Thoracic aorta (tissue), 1 donor: ENCODE results near the genes EIF5A2 and TNIK.

- RAMPAGE, long total RNA: no peak
Observed at GRCh38 chr3:170884150-170884992, 14.4 kb upstream of the RPL22L1 start.

GRCh38 chr3:170908517-170909274, at the start of gene EIF5A2:
Gene EIF5A2 (minus strand): TSS chr3:170908637.
- RAMPAGE, long total RNA: start-site peak on the minus strand at chr3:170908582-170908660, 85 reads

DNA sequence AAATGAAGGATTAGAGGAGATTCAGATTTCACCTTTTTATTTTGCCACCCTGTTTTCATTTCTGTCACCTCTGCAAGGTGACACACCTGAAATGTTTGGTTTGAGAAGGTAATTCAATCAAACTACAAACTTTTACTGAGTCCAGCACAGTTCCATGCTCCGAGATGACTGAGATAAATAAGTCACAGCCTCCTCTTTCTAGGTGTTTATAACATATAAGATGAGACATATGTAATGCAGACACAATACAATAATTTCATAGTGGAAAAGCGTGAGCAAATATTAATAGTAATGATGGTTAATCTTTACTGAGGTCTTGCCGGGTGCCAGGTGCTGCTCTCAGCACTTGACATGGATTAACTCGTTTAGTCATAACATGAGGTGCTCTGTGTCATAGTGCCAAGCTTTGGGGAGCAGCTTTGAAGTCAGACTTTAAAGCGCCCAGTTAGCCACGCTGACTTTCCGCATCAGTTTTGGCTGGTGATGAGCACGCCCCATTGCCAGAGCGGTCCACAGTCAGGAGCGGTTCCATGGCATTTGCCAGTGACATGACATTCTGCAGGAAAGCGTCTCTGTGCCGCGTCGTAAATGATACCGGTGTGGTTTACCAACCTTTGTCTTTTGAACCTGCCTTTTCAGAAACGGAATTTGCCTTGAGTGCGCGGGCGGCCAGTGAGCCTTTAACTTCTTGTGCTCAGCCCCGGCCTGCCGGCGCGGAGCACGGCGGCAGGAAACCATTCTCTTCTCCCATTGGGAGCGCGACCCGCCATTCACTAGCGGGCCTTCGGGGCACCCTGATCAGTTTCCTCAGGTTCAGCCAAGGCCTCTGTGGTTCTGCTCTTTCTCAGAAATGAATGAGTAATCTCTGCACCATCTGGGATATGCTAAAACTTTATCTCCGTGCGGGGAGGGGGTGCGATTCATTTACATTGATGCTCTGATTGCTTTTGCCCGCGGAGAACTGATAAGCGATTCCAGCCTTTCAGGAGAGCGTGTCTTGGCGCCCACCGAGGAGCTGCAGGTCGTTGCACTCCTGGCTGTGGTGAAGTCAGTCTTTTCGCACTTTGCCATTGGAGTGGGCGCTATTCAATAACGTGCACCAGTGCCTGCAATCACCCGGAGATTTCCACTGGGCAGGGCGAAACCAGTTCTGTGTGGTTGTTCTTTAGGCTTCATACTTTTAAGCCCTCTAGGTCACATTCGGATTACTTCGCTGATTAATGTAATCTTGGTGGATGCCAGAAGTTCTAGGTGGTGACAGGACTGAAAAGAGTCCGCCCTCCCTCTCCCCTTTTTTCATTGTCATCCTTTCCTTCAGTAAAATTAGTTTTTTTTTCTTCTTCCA, 1.7 kb upstream of the SLC2A2 start:
- RAMPAGE, long total RNA: no peak

- RAMPAGE, long total RNA: start-site peak on the minus strand at chr3:171167122-171167187, 13 reads
Observed at GRCh38 chr3:171166966-171167356, 140.4 kb upstream of the SLC2A2 start.

DNA sequence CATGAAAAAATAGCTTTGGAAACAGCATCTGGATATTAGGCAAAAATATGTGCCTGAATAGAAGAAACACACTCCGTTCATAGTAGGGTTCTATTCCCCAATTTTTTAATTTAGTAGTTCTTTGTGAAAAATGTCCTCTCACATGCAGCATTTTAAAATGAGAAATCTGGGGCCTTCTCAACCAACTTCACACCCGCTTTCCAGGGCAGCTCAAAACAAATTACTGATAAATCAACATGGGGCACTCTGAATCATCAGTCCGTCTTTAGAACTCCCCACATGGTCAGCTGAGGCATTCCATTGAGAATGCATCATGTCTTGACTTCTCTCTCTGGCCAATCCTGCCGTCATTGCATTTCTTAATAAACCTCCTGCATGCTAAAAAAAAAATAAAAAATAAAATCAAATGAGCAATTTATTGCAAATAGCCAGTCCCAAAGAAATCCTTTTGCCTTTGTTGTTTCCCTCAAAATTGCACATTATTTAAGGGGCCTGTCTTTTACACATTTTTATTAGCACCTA, 175.9 kb downstream of the TNIK start:
- RAMPAGE, long total RNA: no peak

GRCh38 chr3:171453965-171454532, 6.2 kb downstream of the TNIK start:
- RAMPAGE, long total RNA: no peak

- RAMPAGE, long total RNA: start-site peak on the minus strand at chr3:171460047-171460208, 25 reads
Observed at GRCh38 chr3:171459918-171460654, at the start of gene TNIK. Gene TNIK (minus strand): TSS chr3:171460405.

GRCh38 chr3:171688578-171689087, 121.7 kb downstream of the PLD1 start:
- RAMPAGE, long total RNA: no peak

DNA sequence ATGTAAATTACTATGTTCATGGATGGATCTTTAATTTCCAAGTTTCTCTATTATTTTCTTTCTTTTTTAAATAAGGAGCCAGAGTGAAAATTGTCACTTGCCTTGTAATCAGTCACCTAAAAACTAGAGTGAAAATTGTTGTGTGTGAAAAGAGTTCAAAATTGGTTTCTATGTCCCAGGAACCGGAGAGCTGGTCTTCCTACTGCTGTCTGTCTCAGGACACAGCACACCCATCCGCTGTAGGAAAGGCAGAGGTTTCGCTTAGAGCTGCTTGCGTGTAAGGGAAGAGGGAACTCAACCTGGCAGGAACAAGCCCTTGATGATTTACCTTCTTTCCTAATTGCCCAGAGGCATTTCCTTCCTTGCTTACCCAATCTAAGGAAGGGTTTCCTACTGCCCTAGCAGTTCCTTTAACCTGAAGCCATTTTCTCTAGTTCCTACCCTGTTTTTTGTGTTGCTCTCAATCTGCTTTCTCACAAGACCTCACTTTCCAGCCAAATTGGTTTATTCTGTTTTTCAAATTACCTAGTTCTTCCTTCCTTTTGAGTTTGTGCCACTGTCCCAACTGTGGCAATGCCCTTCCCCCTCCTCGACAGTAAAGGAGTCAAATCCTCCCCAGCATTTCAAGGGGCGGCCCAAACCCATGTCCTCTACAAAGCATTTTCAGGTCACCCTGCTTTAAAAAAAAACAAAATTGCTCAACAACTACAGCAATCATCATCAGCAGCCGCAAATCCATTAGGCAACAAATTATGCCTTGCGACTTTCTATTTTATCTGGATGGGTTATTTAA, 33.0 kb downstream of the PLD1 start:
- RAMPAGE, long total RNA: no peak

- RAMPAGE, long total RNA: no peak
Observed at GRCh38 chr3:171779270-171779687, 31.0 kb downstream of the PLD1 start.

DNA sequence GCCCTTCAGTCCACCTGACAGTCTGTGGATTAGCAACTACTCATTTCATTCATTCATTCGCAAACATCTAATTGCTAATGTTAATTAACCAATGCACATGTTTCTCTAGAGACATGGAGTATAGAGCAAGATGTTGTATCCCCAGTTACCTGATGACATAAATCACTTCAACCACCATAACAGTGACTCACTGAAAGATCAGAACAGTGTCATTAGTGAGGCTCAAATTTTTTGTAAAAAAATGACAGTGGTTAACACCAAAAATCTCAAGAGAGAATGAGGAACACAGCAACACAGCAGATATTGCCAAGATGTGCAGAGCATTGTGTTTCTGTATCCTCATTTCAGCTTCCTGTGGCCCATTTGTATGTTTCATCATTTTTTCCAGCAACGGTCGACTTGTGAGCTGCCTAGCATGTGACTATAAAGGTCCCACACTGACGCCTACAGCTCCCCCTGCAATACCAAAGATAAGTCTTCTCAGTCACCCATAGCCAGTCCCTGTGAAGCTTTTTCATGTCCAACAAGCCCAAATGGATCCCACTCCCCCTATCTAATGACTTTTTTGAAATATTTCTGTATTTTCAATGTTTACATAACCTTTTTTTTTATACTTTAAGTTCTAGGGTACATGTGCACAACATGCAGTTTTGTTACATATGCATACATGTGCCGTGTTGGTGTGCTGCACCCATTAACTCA, 3.8 kb upstream of the PLD1 start:
- RAMPAGE, long total RNA: no peak

DNA sequence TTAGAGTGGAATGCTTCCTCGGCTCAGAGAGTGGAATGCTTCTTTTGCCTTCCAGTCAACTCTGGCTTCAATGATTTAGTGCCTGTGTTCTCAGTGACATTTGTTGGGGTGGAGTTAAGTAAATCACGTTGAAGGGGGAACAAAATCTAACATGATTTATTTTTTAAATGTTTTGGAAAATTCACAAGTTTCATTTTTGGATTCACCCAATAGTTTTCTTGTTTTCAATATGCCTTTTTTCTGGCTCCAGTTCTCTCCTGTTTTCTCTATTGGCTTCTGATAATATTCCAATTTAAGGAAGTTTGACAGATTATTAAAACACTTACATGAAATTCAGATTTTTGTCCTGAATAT, 94.6 kb upstream of the FNDC3B start:
- RAMPAGE, long total RNA: no peak

GRCh38 chr3:172096869-172097455, 57.6 kb downstream of the FNDC3B start:
- RAMPAGE, long total RNA: no peak

DNA sequence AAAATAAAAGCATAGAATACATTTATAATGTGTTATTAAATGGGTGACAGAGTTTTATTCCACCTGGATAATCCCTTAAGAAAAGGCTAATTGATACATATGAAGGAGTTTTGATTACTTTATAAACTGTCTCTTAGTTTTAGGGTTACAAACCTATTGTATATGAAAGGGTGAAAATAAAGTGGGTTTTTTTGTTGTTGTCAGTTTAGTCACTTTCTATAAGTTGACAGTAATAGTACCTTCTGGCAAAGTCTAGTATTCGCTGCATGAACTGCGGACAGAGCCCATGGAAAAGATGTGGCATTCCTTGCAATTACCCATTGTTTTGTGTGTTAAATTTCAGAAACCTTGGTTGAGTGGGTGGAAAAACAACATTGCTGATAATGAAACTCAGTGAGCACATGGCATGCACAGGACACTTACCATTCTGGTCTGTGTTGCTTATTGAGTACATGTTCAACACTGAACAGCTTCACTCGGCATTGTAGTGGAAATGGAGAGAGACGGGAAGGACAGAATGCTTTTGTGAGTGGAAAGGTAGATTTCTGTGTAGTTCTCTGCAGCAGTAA, 165.2 kb downstream of the FNDC3B start:
- RAMPAGE, long total RNA: no peak

- RAMPAGE, long total RNA: no peak
Observed at GRCh38 chr3:172261695-172262460, 186.4 kb downstream of the GHSR start.

DNA sequence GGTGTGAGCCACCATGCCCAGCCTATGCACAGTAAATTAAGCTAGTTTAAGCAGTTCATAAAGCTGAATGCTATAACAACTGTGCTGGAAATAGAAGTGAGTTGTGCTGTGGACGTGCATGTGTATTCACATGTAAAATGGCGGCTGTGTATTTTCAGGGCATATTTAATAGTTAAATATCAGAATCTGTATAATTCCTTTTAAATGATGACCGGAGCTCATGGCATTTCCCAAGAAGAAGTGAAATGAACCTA, 180.9 kb downstream of the GHSR start:
- RAMPAGE, long total RNA: no peak

DNA sequence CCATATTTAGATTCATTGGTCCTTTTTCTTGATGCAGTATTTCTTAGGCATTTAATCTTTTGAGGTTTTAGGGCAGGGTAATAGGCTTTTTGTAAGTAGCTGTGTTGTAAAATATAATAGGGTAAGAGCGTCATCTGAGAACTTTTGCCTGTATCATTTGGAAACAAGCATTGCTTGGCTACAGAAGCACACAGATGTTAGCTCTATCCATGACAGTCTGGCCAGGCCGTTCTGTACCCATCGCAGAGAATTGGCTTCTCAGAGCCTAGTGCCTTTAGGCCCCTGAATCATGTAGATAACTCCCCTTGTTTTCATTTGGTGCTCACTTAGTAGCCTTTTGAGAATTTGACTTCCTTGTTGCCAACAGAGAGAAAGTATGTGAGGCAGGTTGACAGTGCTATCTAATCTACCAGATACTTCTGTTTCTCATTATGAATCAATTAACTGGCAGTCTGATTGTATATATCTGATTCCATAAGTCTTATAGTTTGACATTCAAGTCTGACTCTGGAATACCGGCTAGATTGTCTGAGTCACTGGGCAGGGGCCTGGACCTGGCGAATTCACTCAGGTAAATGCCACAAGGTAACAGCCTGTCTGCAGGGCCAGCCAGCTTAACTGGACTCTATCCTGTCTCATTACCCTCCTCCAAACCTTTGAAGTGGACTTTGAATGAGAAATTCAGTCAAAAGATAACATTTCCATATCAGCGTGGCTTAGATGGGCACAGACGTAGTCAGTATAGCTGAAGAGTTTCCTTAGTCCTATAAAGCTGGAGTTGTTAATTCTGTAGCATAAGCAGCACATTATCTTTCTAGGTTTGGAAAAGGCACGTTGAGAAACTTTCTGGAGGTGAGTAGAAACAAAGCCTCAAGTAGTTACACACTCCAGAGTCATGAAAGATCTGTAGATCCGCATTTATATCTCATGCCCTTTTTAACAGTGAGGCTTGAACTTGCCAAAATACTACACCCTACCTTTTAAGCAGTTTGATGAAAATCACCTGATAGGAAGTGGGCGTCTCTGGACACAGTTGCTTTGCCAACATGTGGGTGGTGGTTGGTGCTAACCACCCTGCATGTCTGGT, 160.1 kb downstream of the GHSR start:
- RAMPAGE, long total RNA: no peak

DNA sequence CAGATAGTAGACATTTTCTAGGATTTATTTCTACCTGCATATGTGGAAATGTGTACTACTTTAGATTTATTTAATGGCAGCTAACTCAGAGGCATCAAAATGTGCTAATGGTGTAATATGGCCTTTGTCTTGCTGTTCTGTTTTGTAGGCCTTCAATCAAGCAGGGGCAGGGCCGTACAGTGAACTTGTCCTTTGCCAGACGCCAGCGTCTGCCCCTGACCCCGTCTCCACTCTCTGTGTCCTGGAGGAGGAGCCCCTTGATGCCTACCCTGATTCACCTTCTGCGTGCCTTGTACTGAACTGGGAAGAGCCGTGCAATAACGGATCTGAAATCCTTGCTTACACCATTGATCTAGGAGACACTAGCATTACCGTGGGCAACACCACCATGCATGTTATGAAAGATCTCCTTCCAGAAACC, 95.6 kb downstream of the GHSR start:
- RAMPAGE, long total RNA: start-site peak on the plus strand centred at position 179 of the sequence, 53 bp wide, 54 reads

- RAMPAGE, long total RNA: no peak
Observed at GRCh38 chr3:172751136-172751676, 680 bp downstream of the ECT2 start.

GRCh38 chr3:172796103-172796794, 45.7 kb downstream of the ECT2 start:
- RAMPAGE, long total RNA: no peak